Cardiac fibroblast (primary cell): Measurements from ENCODE around the genes CAST and LIX1.

- RRBS: no CpG with 5 or more reads among the region's 13 CpGs
Measured at GRCh38 chr5:96292600-96293467, 140.2 kb downstream of the PCSK1 start.

DNA sequence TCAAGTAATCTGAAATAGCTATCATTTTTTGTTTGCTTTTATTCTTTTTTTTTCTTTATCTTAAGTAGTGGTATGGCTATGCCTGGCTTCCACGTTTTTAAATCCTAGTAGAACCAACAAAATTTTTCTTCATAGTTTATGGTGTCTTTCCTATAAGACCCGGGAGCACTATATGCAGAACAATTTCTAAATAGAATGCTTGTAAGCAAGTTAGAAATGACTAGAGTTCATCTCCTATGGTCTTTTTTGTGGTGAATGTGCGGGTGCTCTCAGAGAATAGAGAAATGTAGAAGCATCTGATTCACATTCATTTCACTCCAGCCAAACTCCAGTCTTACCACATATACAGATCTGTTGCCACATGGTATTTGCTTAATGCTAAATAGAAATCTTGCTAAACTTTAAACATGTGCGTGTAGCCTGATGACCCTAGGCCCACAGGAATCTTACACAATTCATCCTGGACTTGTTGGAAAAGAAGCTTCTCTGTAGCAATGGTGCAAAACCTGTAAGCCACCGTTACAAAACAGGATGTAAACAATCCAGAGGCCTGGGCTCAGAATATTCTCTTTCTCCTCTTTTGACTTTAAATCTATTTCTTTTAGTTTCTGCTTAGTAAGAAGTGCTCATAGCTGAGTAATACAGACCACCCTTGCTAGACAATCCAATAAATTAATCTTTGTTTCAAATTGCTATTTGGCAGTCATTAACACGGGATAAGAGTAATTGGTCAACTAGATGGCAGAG lies 135.2 kb downstream of the PCSK1 start:
- RRBS: no CpG with 5 or more reads among the region's 6 CpGs

DNA sequence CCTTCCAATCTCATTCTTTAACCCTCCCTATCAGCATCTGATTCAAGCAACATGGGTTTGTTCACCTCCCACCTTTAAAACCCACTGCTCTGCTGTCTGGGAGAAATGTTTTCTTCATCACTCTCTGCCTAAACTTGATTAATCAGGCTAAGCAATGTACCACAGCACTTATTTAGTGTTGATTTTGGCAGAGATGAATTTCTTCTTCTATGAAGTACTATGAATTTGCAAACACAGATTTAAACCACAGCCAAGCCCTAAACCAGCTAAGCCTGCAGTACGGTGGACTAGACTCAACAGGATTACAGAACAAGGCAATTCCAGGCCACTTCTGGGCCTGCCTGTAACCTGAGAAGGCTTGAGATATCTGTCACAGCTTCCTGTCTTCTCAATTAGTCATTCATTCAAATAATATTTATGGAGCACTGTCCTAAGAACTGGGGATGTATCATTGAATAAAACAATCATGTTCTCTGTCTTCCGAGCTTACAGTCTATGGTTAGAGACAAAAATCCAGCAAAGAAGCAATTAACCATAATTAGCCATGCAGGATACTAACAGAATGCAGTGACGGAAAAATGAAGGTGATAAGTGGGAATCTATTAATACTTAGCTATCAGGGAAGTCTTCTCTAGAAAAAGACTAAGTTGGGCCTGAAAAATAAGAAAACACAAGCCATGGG lies 32.4 kb upstream of the CAST start:
- RRBS: no CpG with 5 or more reads among the region's 3 CpGs

- RRBS: no CpG with 5 or more reads among the region's 1 CpG
Measured at GRCh38 chr5:96660330-96660863, 1.8 kb upstream of the CAST start.

DNA sequence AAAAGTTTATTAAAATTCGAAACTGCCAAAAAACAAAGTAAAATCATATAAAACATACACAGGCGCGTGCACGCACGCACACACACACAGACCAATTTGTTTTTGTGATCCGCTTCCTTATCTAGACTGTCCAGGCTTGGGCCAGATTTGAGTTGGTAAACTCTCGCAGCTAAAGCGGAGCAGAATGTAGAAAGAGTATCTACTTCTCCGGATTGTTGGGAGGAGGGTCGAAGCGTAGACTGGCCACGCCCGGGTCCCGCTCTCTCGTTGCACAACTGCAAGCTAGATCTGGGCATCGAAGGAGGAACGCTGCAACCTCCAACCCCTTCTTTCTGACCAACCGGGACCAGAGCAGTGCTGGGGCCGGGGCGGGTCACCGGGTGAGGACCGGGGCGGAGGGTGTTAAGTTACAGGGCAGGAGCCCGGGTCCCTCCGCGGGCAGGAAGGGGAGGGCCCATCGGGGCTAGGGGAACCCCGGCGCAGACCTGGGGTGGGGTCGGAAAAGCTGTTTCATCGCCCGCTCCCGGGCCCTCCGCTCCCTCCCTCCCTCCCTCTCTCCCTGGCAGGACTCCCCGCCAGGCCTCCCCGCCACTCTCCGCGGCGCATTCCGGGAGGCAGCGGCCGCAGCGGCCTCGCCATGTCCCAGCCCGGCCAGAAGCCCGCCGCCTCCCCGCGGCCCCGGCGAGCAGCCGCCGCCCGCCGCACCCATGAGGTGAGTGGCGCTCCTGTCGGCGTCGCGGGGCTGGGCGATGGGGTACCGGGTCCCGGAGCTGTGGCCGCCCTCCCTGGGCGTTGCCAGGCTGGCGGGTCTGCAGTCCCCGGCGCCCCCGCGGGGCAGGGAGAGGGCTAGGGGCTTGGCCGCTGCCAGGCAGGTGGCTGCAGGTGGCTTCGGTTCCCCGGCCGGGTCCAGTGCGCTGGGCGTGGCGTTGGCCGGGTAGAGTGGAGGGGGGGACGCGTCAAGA lies at the start of gene CAST:
CAST (plus strand) TSS at position 591 of the 962 bp plus-strand sequence.
- RRBS: 2% methylated on average over 50 of the region's 80 CpGs

GRCh38 chr5:96706052-96707135 lies 44.2 kb downstream of the CAST start:
- RRBS: no CpG with 5 or more reads among the region's 8 CpGs

- RRBS: 3% methylated on average over 2 of the region's 3 CpGs
Measured at GRCh38 chr5:96963134-96963611, 27.3 kb downstream of the LNPEP start.

- RRBS: no CpG with 5 or more reads among the region's 7 CpGs
Measured at GRCh38 chr5:97142261-97143044, at the start of gene LIX1. Gene LIX1 (minus strand): TSS chr5:97142611.

DNA sequence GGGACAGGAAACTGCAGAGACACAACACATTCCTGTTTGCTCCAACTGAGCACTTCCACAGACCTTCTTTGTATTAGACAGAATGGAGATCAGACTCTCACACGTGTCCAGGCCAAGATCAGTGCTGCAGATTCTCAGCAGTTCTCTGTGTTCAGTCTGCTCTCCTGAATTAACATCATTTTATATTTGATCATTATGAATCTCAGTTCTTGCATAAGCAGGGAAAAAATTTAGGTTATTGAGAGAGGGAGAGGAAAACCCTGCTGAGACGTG lies 471.8 kb upstream of the RGMB start:
- RRBS: no CpG with 5 or more reads among the region's 2 CpGs

DNA sequence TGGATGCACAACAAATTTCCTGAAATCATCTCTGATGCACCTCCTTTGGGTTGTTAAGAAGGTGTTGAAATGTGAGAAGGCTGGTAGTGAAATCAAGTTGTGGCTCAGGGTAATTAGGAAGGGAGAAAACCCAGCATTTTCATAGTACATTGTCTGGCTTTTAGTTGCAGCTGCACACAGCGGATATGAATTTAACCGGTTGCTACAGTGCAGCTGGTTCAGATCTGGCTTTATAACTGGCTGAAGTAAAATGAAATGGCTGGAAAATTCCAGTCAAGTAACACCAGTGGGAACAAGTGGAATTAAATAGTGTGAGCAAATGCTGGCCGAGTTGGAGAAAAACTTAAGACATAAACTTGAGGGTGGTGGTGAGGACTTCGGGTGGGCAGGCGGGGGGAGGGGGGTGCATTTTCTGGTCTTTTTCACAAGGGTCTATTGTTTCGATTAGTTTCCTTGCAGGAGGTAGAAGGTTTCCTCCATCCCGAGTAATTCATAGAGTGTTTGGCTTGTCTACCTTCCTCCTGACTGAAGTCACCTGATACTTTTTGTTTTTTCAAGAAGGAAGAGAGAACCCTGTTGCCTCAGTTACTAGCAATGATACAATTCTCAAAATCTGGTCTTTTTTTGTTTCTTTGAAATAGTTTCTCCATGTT lies 17.8 kb downstream of the RGMB start:
- RRBS: no CpG with 5 or more reads among the region's 7 CpGs

GRCh38 chr5:98879363-98879783 lies 49.4 kb downstream of the CHD1 start:
- RRBS: no CpG with 5 or more reads among the region's 2 CpGs

GRCh38 chr5:98888843-98889683 lies 39.7 kb downstream of the CHD1 start:
- RRBS: no CpG with 5 or more reads among the region's 6 CpGs

DNA sequence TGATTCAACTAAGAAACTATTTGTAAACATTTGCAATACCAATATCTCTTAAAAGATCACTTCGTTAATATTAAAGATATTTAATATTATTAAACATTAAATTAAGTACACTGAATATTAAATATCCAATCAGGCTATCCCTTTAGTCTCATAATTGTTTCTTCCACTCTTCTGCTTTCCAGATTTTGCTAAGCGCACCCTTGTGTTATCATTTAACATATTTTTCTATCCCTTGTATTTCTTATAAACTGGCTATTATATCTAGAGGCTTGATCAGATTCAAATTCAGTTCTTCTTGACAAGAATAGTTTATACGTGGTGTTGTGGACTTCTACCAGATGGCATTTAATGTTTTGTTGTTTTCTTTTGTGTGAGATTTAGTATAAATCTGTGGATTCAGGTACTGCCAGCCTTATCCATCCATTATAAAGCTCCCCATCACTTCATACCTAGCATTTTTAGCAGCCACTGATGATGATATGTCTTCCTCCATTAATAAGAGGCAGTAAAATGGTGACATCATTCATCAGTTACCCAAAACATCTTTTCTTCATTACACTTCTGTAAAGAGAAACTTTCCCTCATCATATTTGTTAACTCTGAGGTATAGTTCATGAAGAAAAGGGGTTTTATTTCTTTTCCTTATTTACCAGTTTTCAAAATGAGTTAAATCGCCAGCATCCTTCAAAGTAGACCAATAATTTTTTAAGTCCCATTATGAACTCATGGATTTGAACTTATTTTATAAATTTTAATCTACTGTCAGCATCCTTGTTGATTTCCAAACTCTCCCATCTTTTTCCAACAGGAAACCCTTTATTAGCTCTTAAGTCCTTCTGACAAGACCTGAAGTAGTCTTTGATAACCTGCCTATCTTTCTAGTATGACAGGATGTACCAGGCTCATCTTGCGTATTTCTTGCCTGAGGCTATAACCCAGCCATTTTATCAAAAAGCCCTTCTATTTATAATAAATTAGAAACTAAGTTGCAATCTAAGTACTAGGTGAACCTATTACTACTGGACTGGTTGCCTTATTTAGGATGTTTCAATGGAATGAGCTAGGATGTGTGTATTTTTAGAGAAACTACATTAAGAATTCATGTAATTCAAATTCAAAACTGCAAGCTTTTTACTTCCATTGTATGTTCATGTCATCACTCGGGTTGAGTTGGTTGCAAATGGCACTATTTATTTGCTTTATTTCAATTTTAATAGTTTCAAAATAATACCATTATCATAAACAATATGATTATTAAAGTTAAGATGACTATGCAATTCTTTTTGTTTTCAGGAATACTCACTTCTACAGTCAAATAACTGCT lies 19.3 kb downstream of the CHD1 start:
- RRBS: no CpG with 5 or more reads among the region's 6 CpGs

- RRBS: no CpG with 5 or more reads among the region's 7 CpGs
Measured at GRCh38 chr5:98939075-98939839, 10.4 kb upstream of the CHD1 start.

DNA sequence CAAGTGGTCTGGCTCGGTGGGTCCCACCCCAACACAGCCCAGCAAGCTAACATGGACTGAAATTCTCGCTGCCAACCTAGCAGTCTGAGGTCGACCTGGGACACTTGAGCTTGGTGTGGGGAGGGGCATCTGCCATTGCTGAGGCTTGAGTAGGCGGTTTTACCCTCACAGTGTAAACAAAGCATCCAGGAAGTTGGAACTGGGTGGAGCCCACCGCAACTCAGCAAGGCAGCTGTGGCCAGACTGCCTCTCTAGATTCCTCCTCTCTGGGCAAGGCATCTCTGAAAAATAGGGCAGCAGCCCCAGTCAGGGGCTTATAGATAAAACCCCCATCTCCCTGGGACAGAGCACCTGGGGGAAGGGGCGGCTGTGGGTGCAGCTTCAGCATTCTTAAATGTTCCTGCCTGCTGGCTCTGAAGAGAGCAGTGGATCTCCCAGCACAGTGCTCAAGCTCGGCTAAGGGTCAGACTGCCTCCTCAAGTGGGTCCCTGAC lies 109.0 kb upstream of the CHD1 start:
- RRBS: no CpG with 5 or more reads among the region's 7 CpGs

- RRBS: no CpG with 5 or more reads among the region's 7 CpGs
Measured at GRCh38 chr5:100595229-100595869, 60.2 kb downstream of the FAM174A start.

GRCh38 chr5:100647764-100648330 lies 112.7 kb downstream of the FAM174A start:
- RRBS: no CpG with 5 or more reads among the region's 7 CpGs

DNA sequence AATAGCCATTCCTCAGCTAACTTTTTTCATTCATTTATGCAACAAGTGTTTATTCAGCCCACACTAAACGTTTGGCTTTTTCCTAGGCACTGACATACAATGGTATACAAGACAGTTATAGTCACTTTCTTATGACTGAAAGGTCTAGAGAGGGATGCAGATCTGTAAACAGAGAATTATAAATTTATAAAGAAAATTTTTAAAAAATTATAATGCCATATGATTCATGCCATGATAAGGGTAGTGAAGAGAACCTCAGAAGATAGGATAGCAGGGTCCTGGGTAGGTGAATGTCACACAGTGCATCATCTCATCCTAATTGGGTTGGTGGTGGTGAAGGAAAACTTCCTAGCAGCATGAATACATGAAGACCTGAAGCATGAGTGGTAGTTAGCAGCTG lies 3.8 kb downstream of the PAM start:
- RRBS: no CpG with 5 or more reads among the region's 1 CpG

DNA sequence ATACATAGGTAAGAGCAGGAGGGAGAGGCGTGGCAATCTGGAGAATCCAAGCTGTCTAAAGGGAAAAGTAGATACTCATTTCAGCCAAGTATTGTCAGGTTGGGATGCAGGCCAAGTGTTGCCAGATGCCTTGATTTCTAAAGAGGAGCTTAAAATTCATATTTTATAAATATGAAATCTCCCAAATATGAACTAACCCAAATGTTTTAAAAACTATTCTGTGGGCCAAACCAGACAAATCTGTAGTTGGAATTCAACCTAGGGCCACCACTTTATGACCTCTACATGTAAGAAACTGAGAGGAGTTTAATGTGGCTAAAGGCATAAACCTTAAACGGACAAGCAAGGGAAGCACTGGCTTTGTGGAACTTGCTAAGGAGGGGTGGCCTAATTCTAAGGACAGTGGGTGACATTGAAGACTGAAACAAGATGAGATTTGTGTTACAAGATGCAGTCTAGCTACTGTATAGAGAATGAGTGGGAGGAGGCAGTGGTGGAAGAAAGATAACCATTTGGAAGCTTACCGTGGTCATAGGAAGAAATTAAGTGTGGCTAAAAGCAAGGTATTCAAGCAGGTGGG lies 4.4 kb downstream of the PAM start:
- RRBS: no CpG with 5 or more reads among the region's 3 CpGs